AG09309 (cell line): Measurements from ENCODE around the gene PRPF18.

- RRBS: no CpG with 5 or more reads among the region's 9 CpGs
Measured at GRCh38 chr10:13120785-13121404, 20.9 kb downstream of the OPTN start.

DNA sequence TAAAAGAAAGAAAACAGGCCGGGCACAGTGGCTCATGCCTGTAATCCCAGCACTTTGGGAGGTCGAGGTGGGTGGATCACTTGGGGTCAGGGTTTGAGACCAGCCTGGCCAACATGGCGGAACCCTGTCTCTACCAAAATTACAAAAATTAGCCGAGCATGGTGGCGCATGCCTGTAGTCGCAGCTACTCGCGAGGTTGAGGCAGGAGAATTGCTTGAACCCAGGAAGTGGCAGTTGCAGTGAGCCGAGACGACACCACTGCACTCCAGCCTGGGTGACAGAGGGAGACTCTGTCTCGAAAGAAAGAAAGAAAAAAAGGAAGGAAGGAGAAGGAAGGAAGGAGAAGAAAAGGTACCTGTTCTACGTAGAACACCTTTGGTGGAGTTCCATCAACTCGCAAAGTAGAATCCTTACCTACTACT is 24.4 kb upstream of the MCM10 start:
- RRBS: no CpG with 5 or more reads among the region's 13 CpGs

DNA sequence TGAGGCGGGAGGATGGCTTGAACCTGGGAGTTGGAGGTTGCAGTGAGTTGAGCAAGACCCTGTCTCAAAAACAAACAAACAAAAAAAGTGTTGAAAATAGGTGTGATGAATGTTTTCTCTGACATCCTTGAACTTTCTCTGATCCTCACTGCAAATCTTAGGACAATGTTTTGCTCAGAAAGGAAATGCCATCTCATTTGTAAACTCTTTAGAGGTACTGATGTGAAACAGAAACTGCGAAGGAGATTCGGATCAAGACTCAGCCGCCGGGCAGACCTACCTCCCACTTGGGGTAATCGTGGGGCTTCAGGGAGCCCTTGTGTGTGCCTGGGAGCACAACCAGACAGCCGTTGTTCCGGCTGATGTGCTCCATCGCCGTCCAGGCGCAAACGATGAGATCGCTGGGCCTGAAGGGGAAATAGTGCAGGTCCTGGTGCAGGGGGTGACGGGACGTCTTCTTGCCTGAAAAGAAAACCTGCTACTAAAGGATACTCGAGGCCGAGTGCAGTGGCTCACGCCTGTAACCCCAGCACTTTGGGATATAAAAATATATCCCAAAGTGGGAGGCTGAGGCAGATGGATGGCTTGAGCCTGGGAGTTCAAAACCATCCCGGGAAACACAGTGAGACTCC is 11.7 kb downstream of the PHYH start:
- RRBS: 95% methylated on average over 4 of the region's 19 CpGs

- RRBS: no CpG with 5 or more reads among the region's 8 CpGs
Measured at GRCh38 chr10:13337802-13338354, 10.2 kb downstream of the SEPHS1 start.

- RRBS: no CpG with 5 or more reads among the region's 14 CpGs
Measured at GRCh38 chr10:13409690-13410367, 61.7 kb upstream of the SEPHS1 start.

DNA sequence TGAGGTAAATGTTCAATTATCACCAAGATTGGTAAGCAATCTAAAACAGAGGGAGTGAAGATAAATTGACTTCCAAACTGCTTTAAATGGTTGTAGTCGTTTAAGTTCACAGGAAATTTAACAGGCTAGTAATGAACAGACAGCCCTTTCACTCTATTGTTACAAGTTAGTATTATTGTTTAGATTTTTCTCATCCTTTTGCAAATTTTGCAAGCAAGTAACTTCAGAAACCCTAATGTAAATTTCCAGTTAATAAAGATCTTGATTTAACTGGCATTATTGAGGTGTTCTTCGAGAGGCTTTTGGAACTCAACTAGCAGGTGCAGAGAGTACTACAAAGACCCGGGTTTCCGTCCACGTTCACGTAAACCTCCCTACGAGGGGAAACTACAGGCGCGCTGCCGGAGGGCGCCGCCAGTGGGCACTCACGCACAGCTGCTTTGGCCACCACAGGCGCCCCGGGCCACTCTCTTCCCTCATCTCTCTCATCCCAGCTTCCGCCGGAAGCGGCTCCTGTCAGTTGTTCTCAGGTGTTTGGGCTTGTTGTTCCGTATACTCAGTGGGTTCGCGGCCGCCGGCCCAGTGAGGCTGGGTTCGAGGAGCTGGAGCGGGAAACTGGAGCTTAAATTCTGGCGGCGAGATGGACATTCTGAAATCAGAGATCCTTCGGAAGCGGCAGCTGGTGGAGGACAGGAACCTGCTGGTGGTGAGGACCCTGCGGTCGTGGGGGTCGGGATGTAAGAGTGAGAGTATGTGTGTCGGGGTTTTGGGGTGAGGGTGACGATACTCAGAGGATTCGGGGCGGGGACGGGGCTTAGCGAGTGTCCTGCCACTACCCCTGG is at the start of gene PRPF18:
Gene PRPF18, plus strand, starts transcription at position 519 of the 842 bp plus-strand sequence.
- RRBS: 3% methylated on average over 20 of the region's 38 CpGs

DNA sequence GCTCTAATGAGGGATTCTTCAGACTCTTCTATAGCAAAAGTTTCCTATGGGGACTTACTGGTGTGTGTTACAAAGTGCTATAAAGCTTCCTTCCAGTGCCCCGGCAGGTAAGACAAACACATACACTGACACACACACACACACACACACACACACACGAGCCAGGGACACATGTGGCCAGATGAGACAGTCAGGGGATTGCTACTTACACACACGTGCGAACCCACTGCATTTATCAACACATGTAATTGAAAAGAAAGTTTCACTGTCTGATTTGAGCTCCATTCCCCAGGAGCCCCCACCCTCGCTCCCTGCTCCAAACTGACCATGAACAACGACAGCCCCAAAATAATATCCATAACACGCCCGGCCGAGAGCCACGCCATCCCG is 119.9 kb downstream of the PRPF18 start:
- RRBS: no CpG with 5 or more reads among the region's 11 CpGs

DNA sequence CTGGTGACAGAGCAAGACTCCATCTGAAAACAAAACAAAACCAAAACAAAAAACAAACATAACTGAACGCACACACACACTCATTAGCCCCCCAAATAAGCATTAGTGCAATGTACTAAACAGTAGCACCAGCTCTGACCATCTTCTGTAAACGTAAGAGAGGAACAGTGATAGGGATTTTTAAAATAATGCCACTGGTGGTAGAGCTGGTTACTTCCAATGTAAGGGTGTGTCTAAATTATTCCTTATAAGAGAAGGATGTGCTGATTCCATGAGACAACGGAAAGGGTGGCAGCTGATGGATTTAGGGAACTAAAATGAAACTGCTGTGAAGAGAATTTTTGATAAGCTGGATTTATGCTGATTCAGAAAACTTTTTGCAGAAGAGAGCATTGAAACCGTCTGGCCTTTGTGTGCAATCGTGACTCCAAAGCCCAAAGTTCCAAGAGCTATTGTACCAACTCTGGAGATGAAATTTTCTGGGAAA is 300.9 kb downstream of the PRPF18 start:
- RRBS: no CpG with 5 or more reads among the region's 5 CpGs

- RRBS: no CpG with 5 or more reads among the region's 14 CpGs
Measured at GRCh38 chr10:13990200-13990888, 340.4 kb downstream of the FRMD4A start.

DNA sequence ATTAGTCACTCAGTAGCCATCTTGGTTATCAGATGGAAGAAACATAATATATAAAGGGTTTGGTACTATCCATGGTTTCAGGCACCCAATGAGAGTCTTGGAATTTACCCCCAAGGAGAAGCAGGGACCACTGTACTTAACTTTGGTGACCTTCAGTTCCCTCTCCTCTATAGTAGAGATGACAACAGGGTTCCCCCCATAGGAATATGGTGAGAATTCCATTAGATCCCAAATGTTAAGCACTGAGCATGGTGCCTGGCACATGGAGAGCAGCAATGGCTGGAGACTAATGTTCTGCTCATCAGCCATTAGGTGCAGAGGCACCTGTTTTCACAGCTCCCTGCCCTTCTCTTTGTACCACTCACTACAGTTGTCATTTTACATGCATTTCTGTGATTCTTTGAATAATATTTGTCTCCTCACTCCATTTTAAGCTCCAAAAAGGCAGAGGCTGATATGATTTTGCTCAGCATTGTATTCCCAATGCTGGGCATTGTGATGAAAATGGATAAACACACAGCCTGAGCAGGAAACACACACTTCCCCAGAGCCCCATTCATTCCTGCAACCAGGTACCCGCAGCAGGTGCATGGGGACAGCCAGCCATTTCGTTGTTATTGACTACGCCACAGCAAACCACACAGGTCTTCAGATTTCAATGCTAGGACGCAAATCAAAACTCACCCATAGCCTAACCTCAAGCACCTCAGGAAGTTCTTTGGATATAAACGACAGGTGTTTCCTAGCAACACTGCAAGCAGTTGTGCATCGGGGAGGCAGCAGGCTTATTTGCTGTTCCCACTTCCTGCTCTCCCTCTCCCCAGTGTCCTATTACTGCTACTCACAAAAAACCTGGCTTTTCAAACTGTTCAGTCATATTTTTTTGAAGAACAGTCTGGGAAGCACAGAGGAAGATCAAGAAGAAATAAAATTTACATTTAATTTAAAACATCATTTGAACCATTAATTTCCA is 176.2 kb upstream of the FRMD4A start:
- RRBS: no CpG with 5 or more reads among the region's 6 CpGs

- RRBS: no CpG with 5 or more reads among the region's 8 CpGs
Measured at GRCh38 chr10:14519790-14520340, 189.1 kb upstream of the FRMD4A start.

GRCh38 chr10:14520341-14521471 is 190.0 kb upstream of the FRMD4A start:
- RRBS: no CpG with 5 or more reads among the region's 11 CpGs

- RRBS: no CpG with 5 or more reads among the region's 4 CpGs
Measured at GRCh38 chr10:14535699-14536166, 205.0 kb upstream of the FRMD4A start.

DNA sequence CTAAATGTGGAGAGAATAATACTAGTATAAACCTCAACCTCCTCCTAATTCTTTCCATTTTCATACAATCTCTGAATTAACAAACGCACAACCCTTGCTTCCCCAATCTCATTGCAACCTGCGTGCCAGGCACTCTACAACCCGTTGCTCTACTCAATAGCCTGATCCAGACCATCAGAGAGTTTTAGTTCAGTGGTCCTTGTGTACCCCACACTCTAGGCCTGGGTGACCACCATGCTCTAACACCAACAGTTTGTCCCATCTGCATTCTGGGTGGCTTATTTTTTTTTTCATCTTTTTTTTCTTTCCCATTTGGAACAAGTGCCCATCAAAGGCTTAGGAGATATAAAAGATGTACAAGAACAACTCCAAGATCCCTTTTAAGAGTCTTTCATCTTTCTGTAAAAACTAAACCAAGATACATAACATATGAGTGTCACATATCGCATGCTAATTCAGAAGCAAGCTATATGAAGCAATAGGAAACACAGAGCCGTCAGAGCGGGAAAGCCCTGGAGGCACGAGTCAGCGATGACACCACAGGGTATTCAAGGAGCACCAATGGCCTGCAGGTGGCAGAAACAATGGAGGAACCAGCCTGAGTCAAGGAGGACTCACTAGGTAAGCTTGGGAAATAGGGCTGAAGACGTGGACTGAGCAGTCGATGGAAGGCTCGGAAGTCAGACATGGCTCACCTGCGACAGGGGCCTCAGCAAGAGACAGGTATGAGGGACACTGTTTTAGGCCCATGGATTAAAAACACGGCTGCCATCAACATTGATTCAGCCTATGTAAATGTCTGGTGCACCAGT is 214.6 kb downstream of the FAM107B start:
- RRBS: no CpG with 5 or more reads among the region's 13 CpGs

DNA sequence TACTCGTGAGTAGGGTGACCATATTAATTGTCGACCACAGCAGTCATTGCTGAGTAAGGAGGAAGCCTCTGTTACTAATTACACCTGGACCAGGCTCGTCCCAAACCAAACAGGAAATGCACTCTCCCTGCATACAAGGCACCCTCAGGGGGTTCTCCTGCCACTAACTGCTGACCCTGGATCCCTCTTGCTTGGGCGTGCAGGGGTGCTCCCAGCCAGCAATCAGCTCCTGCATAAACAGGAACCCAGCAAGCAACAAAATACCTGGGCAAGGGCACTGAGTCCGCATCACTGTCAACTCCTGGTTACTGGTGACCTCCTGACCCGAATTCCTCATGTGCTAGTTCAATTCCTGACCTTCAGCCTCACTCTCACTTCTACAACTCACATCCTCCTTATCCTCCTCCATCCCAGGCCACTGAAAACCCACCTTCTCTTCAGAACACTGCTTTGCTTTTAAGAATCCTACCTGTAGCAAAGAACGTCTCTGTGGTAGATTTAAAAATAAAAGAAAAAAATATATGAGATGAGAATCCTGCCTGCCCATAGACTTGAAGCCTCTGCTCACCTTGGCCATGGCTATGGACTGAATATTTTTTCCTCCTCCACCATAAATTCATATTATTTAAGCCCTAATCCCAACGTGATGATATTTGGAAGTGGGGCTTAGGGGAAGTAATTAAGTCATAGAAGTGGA is 188.7 kb downstream of the FAM107B start:
- RRBS: no CpG with 5 or more reads among the region's 8 CpGs

DNA sequence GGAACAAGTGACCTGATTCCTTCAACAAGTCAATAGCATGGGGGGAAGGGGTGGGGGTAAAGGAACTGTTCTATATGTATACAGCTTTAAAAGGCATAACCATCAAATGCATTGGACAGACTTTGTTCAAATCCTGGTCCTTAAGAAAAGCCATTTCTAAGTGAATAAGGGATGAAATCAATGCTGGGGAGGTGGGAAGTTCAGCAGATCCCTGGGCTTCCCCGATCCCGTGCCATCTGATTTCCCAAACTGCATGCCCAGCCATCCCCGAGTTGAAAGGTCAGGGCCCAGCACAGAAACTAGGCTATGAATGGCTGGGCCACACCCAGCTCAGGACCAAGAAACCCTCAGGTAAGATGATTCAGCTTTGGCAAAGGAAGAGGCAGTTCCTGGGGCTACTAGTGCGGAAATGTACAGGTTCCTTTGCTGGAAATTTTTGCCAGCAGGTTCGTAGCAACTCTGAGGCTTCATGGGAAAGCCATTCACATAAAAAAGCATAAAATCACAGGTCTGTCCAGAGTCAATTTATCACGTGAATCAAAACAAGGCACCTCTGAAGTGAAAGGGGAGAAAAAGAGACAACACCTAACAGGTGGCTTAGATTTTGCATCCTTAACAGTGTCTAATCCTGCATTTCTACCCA is 182.7 kb downstream of the FAM107B start:
- RRBS: no CpG with 5 or more reads among the region's 6 CpGs

GRCh38 chr10:14599768-14600612 is 174.7 kb downstream of the FAM107B start:
- RRBS: no CpG with 5 or more reads among the region's 12 CpGs

DNA sequence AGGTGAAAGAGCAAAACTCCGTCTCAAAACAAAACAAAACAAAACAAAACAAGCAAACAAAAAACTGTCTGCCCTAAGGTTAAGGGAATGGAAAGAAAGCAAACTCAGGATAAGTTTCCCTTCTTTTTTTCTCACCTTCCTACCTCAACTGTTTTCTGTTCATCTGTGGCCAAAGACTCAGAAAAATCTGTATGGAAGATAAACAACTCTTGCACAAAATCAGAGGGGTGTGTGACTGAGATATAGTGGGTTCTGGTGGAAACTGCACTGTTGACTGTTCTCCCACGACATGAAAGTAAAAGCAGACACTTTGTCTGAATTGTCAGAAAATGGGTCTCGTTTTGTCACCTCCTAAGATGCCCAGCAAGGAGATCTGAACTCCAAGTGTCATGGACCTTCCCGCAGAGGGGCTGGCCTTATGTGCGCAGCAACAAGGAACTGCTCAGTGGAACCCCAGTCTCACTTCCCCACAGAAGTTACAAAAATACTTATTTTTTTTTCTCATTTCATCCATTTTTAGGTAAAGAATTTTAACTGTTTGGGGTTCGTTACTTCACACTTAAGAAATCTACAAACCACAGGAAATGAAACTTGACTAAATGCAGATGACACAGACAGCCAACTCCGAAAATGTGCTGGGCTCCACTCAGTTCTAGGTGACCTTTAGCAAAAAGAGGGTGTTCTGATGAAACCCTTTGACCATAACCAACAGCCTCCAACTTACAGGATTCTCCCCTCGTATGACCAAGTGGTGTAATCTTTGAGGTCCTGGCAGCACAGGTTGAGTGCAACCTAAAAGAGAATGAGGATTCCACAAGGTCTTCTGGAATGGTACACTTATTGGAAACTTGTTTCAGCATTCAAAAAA is 115.0 kb downstream of the FAM107B start:
- RRBS: no CpG with 5 or more reads among the region's 8 CpGs

DNA sequence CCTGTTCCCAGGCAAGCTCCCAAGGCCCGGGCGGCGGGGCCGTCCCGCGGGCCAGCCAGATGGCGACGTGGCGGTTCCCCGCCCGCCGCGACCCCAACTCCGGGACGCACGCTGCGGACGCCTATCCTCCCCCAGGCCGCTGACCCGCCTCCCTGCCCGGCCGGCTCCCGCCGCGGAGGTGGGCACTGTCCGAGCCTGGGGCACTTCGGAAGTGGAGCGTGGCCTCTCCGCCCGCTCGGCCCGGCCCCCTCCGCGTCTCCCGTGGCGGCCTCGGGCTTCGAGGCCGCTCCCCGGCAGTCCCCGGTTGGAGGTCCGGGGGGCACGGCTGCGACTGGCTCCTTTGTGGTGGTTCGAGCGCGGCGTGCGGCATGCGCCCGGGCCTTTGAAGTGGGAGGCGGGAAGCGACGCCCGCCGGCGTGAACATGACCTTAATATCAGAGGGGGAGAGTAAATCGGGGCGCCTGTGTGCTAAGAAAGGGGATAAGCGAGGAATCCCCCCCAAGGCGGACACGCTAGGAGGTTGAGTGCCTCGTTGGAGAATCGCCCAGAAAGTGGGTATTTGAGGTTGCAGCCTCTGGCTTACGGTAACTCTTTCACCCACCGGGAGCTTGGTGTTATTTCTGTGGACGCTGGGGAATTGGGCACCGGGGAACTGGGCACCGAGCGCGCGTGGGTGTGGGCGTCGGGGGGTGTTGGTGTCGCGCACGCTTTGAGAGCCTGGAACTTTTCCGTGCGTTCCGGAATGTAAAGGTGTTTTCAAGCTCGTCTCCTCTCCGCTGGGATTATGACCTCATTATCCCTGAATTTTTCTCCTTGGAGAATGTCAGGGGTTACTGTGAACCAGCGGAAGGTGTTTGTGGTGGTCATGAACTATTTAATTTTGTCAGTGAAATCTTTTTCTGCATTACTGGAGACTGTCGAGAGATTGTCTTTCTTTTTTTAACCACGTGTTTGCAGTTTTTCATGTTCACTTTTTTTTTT is 574 bp downstream of the SUV39H2 start:
- RRBS: 2% methylated on average over 57 of the region's 85 CpGs

DNA sequence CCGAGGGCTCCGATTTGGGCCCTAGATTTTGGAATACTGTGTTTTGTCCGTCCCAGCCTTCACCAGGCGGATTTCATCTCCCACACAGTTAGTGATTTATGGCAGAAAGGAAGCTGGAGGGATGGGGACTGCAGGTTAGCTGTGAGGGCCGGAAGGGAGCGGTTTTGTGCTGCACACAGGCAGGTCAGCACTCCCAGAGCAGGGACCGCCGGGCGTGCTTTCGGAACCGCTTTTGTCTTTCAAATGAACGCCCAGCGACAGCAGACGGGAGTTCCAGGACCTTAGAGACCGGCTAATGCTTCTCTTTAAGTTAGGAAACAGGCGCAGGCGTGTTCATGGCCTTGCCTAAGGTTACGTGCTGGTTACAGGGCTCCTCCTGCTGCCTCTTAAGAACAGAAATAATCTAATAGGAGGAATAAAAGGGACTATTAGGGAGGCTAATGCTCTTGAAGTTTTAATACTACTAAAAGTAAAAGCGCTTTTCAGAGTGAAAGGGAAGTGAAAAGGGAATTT is 698 bp downstream of the MEIG1 start:
- RRBS: 2% methylated on average over 10 of the region's 19 CpGs